ENCODE results near the genes SPP1 and PPM1K.

DNA sequence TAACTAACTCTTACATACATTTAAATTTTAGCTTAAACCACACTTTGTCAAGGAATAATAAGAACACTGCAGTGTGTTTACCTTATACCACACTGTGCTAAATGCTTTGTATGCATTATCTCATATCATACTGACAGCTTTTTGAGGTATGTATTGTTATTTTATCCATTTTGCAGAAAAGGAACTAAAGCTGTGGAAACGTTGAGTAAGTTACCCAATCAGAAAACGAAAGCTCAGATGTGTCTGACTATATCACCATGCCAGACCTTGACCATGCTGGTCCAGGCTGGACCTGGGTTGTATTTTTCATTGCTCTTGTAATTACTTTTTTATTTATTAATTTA, 2.1 kb downstream of the HSD17B11 start:
- RRBS = no CpG with 5 or more reads among the region's 2 CpGs

GRCh38 chr4:87389917-87390501, 979 bp downstream of the HSD17B11 start:
- RRBS = no CpG with 5 or more reads among the region's 23 CpGs

DNA sequence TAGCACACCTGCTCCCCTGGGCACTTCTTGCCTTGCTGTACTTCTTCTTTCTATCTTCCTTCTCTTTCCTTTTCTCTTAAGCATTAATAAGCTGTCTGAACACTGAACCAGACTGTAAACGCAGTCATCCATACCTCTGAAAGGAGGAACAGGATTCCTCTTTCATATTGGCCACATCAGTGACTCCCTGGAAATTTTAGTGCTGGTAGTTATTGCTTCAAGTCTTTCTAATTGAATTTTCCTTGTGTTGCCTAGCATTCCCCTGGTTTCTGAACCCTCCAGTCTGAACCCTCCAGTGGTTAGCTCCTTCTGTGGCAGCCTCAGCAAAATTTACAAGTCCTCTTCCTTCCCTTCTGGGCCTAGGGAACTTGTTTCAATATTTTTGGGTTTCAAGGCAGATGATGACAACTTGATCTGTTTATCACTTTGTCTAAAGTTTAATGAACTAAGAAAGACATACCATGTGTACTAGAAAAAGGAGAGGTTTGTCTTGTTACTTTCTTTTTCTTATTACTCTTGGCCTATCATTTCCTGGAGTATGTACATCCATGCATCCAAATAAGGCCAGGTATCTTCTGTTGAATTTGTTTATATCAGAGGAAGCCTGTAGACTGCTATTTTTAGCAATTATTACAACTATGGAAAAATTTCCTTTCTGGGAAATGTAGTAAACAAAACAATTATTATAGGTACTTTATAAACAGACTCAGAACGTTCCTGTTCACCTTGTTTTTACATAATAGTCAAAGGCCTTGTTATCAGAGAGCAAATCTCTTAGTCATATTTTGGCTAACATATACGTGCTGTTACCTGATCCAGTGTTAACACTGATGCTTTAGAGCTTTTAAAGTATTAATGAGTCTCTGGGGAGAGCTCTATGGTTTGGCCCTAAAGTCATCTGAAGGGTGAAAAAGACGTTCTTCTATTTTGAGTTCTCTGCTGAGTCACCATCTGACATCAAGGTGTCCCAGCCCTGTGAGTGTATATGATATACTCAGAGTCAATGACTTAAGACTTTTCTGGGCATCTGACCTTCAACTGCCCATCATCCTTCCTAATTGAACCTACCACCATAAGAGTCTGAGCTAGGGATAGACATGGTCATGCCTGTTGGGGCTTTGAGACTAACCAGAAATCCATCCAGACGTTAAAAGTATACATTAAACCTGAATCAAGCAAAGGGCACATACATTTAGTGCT, 7.5 kb downstream of the SPARCL1 start:
- RRBS = no CpG with 5 or more reads among the region's 5 CpGs

DNA sequence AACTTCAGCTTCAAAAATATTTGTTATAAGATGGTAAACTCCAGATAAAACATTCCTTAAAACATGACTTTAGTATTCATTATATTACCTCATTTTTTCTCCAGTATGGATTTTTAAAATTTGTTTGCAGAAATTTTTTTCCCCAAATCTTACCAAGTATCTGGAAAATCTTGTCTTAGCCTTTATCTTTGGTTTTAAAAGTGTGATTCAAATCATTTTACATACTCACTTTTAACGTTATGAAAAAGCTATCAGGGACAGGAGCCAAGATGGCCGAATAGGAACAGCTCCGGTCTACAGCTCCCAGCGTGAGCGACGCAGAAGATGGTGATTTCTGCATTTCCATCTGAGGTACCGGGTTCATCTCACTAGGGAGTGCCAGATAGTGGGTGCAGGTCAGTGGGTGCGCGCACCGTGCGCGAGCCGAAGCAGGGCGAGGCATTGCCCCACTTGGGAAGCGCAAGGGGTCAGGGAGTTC, 60.1 kb downstream of the DMP1 start:
- RRBS = no CpG with 5 or more reads among the region's 15 CpGs

DNA sequence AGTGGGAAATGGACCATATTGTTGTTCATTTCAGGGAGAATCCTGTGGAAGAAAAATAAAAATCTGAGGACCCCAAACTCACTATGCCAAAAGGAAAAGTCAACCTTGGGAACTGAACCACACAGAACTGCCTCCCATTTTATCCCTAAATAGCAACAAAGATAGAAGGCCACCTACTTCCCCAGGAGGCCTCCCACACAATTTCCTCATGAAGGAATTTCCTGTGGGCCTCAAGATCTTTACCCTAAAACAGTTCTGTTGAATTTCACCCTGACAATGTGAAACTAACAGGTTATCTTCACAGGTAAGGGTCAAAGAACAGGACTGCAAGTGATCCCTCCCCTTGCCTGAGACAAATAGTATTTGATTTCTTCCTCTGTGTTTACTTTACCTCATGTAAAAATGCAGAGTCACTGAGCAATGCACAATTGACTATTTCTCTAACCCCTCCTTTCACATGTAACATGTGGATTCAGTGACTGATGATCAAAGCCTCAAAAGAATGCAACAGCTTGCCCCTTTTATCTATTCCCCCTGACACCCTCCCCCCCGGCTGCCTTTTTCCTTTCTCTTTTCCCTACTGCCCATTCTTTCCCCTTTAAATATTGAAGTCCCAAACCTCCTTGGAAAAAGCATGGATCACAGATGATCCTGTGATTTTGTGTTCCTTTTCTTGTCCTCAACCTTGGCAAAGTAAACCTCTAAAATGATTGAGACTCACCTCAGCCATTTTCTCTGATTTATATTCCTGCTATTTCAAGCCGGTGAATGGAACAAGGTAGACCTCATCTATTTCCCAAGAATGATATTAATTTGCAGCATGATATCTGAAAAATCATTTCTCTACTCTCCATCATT, 33.4 kb downstream of the MEPE start:
- RRBS = no CpG with 5 or more reads among the region's 2 CpGs

GRCh38 chr4:87892213-87892790, 59.5 kb downstream of the MEPE start:
- RRBS = no CpG with 5 or more reads among the region's 3 CpGs

GRCh38 chr4:87912450-87913127, 62.9 kb upstream of the SPP1 start:
- RRBS = no CpG with 5 or more reads among the region's 6 CpGs

- RRBS = no CpG with 5 or more reads among the region's 9 CpGs
Measured at GRCh38 chr4:87975337-87975998, at the start of gene SPP1. TSS of gene SPP1 (plus strand) at chr4:87975714.

DNA sequence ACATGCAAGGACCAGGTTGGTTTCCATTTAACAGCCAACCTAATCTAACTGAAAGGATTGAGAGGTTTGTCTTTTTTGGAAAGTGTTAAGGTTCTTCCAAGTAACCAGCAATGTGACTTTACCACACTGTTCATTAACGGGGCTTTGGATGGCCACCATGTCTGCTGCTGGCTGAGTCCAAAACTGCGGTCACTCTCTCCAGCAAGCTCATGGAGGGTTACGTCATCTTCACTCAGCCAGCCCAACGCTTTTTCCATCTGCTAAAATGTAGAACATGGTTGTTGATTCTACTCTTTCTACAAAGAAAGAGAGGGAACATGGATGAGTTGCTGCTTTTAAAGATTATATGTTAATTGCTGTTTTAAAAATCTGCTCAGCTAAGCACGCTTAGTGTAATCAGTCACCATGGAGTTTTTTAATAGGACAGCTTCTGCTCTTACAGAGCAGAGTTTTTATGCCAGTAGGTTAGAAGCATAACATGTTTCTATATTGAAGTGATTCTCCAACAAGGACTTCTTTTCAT, 11.1 kb downstream of the PKD2 start:
- RRBS = no CpG with 5 or more reads among the region's 5 CpGs

- RRBS = no CpG with 5 or more reads among the region's 6 CpGs
Measured at GRCh38 chr4:88019352-88020046, 12.1 kb downstream of the PKD2 start.

GRCh38 chr4:88225115-88225556, 59.2 kb downstream of the PPM1K start:
- RRBS = no CpG with 5 or more reads among the region's 2 CpGs

- RRBS = 1% methylated on average over 19 of the region's 96 CpGs
Measured at GRCh38 chr4:88283770-88284842, at the start of gene PPM1K. TSS of gene PPM1K (minus strand) at chr4:88284561.

- RRBS = no CpG with 5 or more reads among the region's 6 CpGs
Measured at GRCh38 chr4:88605614-88606413, 13.5 kb downstream of the HERC3 start.

- RRBS = no CpG with 5 or more reads among the region's 16 CpGs
Measured at GRCh38 chr4:88634611-88635712, 42.7 kb downstream of the HERC3 start.

GRCh38 chr4:88758271-88758623, 60.6 kb upstream of the NAP1L5 start:
- RRBS = no CpG with 5 or more reads among the region's 8 CpGs

GRCh38 chr4:88777616-88778526, 80.2 kb upstream of the NAP1L5 start:
- RRBS = no CpG with 5 or more reads among the region's 5 CpGs

DNA sequence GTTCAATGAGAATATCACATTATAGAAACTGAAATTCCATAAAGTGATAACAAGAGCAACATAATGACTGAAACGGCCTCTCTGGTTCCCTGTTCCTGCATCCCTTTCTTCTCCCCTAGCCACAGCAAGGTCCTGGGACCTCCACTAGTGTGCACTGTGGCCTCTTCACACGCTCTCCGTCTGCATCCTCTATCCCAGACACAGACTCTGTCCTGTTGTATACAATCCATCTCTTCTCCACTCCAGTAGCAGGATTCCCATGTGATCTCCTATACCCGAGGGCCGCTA, 104.9 kb upstream of the NAP1L5 start:
- RRBS = no CpG with 5 or more reads among the region's 5 CpGs

DNA sequence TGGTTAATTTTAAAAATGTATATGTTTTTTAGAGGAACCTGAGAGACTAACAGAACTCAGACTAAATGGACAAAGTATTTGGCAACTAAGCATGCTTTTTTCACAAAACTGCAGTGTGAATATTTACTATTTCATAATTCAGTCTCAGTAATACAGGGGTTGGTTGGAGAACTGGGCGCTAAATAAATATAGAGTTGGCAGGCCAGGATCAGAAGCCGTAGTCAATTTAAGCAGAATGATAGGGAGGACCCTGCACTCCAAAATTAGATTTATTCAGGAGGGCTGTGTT, 5.8 kb downstream of the TIGD2 start:
- RRBS = no CpG with 5 or more reads among the region's 2 CpGs

DNA sequence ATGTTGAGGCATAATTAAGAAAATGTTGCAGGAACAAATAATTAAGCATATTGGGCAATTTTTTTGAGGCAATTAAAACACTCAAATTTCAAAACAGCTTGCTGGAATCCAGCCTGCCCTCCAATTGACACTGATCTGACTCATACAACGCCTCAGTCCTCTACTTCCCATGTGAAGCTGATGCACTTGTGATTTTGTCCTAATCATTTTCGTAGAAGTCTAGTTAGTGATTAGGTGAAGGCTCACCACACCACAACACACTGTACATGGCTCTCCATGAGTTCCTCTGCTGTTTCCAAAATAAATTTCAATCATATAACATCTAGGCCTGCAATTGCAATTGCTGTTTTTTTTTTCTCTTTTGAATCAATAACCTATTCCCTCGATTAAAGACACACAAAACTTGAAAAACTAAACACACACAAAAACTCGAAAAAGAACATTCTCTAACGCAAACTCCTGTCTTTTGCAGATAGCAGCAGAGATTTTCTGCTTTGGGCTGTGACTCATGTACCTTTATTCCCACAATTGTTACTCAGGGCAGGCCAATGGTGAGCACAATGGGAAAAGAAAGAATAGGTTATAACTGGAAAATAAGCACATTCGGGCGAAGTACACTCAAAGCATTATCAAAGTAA, 1.8 kb downstream of the GPRIN3 start:
- RRBS = no CpG with 5 or more reads among the region's 7 CpGs

DNA sequence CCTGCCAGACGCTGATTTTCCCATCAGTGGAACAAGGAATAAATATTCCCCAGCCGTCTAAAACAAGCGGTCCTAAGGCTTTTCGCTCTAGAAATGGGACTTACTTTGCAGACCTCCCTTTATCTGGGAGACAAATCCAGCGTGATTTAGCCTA, 813 bp upstream of the SNCA start:
- RRBS = no CpG with 5 or more reads among the region's 5 CpGs